ENCODE measurements around a stretch of chr19.

- RRBS = 2% methylated on average over 5 of the region's 25 CpGs
Measured at GRCh38 chr19:27793821-27794177, 1419.2 kb downstream of the UQCRFS1 start.

DNA sequence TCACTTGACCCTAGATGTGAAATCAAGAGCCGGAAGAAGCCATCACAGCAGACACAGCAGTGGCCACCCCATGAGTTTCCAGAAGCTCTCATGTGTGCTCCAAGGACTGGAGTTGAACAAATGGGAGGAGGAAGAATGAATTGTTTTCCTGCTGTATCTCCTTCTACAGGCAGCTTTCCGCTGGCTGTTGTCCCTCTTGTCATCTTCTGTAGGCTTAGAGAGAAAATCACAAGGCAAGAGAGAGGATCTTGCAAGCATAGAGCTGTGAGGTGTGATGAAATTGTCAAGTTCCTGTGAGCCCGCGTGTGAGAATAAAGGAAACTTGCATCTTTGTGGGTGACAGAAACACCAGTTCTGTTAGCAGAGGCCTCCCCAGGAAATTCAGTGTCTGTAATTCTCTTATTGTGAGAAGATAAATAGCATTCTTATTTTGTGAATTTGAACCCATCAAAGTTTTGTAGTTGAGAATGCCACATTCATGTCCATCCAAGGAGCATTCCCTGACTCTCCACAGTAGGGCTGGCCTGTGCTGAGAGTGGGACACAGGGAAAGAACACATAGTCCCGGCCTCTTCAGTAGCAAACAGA, 711.7 kb downstream of the UQCRFS1 start:
- RRBS = no CpG with 5 or more reads among the region's 5 CpGs

- RRBS = no CpG with 5 or more reads among the region's 21 CpGs
Measured at GRCh38 chr19:28608435-28609850, 604.0 kb downstream of the UQCRFS1 start.

DNA sequence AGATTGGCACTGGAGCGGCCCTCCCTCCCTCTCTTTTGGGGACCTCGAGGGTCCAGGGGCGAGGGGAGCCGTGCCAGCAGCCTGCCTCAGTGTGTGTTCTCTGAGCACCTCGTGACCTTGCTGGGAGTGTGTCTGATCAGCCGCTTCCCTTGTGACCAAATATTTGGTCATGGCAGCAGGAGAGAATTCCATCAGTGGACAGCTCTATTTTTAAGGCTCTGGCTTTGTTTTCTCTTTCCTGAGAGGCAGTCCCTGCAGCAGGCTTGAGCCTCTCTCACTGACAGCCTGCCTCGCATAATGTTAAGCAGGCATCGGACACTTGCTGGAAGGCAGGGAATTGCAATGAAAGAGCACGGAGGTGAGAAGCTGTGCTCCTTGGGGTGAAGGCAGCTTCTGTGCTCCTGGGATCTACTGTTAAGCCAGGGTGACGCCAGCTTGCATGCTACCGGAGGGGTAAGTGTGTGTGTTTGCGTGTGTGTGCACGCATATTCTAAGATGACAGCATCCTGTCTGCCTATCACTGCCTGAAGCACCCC, 329.5 kb downstream of the UQCRFS1 start:
- RRBS = no CpG with 5 or more reads among the region's 13 CpGs

DNA sequence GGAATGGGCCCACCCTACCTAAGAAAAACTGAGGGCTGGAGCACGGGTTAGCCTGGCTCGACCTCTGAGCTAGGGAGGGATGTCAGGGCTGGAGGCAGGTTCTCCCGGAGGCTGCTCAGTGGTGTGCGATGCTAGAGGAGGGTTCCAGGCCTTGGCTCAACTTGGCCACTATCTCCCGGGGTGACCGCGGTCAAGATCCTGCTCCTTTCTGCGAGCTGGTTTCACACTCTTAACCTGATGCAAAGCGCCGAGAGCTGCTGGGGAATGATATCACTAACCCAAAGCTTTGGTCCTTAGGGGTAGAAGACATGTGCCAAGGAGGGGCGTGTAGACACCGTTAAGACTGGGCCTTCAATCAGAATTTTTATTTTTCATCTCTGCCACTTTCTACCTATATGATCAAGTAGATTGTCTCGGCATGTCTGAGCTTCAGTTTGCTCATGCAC, 384 bp downstream of the POP4 start:
- RRBS = 2% methylated on average over 3 of the region's 13 CpGs

- RRBS = 93% methylated on average over 4 of the region's 24 CpGs
Measured at GRCh38 chr19:29609816-29610479, 3.9 kb downstream of the POP4 start.

DNA sequence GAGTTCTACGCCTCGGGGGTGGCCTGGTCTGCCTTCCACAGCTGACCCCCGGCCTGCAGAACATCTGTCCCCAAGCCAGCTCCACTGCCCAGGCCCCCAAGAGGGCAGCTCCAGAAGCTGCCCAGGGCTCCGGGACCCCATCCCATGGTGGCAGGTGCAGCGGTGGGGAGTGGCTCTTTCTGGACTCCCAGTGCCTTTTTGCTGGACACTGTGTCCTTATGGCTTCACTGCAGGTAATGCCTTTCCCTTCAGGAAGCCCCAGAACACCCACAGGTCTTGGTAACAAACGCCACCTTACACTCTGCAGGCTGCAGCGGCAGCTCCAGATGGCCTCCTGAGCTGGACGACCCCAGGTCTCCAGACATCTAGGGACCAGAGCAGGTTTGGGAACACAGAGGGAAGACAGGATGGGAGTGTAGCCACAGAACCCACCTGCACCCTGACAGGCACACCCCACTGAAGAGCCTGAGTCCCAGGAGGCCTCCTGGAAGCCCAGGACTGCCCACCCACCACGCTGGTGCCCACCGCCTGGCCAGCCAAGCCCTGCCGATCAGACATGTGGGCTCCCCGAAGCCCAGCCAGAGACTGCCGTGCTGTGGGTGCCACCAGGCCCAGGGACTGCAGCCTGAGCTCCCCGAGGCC, 9.5 kb downstream of the PLEKHF1 start:
- RRBS = 68% methylated on average over 2 of the region's 14 CpGs

- RRBS = 4% methylated on average over 5 of the region's 51 CpGs
Measured at GRCh38 chr19:29723916-29724750, 9.1 kb upstream of the C19orf12 start.

DNA sequence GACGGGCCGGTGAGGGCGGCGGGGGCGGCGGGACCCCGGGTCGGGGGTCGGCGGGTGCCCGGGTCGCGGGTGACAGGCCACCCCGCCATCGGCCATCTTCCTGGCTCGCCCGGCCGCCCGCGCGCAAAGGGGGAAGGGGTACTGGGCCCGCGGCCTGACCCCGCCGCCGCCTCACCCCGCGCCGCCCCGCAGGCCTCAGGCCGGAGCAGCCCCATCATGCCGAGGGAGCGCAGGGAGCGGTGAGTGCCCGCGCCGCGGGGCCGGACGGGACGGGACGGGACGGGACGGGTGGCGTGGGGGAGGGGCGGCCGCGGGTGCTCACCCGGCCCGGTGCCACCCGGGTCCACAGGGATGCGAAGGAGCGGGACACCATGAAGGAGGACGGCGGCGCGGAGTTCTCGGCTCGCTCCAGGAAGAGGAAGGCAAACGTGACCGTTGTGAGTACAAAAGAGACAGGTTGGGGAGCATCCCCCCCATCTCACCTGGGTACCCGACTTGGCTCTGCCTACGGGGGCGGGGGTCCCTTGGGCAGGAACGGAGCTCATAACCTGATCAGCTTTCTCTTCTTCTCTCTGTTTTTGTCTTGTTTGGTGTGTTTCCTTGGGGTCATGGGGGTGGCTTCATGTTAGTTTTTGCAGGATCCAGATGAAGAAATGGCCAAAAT, 681 bp downstream of the CCNE1 start:
- RRBS = 3% methylated on average over 30 of the region's 65 CpGs

- RRBS = 2% methylated on average over 1 of the region's 42 CpGs
Measured at GRCh38 chr19:29844206-29844622, 32.4 kb downstream of the CCNE1 start.

DNA sequence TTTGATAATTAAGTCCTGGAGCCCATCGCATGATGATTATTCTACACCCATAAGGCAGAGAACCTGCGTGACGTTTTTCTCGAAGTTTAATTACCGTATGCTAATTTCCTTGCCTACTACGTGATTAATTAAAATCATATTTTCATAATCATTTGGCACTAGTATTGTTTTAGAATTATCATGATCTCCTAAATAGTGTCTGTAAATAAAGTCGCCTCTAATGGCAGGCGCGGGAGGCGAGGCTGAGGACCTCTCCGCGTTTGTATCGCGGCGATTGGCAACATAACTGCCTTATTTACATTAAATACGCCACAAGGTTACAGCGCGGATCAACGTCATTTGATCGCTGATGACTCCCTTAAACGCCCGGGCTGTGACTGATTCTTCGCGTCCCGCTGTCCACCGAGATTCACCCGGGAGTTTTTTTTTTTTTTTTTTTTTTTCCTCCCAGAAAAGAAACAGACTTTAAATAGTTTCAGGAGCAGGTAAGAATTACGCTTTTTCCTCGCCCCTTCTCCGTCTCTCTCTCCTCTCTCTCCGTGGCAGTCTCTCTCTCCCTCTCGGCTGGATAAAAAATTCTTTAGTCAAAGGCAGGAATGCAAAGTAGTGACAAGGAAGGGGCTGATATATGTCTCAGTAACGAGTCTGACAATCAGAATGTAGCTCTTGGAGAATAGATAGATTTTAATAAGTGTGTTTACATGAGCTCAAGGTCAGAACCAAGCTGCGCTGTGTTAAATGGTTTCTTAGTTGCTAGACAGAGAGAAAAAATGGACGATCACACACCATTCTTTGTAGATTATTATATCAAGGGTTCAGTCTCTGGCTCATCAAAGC, 147.5 kb upstream of the ZNF536 start:
- RRBS = 22% methylated on average over 3 of the region's 35 CpGs

GRCh38 chr19:31213926-31214643, 135.2 kb downstream of the TSHZ3 start:
- RRBS = no CpG with 5 or more reads among the region's 16 CpGs

DNA sequence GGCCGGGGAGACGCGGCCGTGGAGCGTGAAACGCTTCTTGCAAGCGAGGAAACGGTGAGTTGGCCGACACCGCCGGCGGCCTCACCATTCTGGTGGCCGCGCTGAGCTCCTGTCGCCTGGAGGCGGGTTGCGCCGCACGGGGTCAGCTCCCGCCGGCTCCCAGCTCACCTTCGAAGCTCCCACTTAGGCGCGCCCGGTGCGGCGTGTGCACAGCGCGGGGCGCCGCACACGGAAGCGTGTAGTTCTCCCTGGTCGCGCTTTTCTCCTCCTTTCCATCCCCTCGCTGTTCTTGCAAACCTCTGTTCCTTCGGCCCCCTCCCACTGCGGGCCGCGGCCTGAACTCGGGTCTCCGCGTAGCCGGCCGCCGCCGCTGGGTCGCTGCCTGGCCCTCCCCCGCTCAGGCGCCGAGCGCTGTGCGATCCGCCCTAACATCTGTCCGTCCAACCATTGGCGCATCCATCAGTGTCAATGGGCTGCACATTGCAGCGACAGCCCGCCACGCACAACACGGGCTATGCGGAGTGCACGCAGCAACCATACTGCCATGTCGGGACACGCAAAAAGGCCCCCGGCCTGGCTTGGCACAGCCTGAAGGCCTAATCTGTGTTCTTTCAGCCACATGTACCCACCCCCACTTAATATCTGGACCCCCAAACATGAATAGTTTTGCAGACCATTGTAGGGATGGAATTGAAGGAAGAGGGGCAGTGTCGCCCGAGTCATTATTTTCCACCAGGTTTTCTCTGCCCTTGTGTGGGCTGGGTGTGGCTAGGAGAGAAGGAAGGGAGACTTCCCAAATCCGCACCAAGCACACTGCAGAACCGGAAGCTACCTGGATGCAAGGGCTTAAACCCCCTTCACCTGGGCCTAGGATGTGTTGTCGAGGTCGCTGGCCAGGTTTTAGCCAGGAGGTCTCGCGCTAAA, 2.6 kb upstream of the TSHZ3 start:
- RRBS = 2% methylated on average over 24 of the region's 73 CpGs

DNA sequence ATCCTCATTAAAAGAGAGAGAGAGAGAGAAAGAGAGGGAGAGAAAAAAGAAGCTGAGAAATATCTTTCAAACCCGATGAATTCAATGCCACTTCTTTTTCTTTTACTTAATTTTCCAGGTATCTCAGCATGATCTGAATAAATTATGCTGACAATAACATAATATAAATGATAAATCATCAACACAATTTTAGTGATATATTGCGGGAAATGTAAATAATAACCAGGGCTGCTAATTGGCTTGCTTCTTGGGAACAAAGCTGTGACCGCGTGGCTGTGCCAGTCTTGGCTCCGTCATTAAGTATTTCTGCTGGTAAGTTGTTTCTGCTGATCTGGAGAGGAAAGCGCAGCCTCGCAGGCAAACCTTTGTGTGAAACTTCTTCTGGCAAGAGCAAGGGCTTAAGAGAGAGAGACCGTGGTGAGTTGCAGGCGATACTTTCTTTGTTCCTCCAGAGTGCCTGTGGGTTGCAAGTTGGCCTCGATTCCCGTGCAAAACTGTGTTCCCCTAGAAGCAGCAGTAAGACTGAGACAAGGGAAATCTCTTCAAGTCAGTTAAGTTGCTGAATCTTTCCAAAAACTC, 489.1 kb upstream of the TSHZ3 start:
- RRBS = no CpG with 5 or more reads among the region's 11 CpGs

DNA sequence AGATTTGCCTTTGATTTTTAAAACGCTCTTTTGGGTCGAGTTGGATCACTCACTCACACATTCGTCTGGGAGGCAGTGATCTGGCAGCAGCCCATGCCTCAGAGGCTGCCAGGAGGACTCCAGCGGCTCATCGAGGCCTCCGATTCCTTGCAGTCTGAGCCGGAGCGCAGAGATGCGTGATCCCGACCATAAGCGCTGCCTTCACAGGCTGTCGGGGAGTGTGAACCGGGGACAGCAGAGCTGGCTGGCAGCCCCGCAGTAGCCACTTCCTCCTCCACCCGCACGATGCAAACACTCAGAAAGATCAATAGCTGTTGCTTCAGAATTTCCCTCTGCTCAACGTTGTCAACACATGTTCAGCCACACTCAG, 35.5 kb upstream of the ZNF507 start:
- RRBS = 86% methylated on average over 7 of the region's 17 CpGs

- RRBS = no CpG with 5 or more reads among the region's 6 CpGs
Measured at GRCh38 chr19:32374968-32375590, 29.7 kb downstream of the ZNF507 start.

DNA sequence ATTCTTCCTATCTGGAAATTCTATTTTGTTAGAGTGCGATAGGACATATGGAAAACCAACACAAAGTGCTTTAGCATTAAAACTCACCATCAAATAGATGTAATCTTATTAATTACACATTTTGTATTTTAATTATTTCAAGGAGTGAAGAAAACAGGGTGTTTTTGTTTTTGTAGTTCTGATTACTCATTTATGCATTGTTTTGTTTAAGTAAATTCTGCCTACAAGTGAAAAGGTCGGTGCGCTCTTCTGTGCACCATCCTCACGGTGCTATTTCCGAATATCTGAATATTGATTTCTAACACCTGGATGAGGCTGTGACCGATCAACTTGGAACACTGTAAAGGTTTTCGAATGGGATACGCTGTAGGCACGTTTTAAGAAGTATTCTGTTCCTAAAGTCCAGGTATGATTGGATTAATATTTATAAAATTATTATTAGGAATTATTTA, 21.3 kb upstream of the DPY19L3 start:
- RRBS = no CpG with 5 or more reads among the region's 9 CpGs

DNA sequence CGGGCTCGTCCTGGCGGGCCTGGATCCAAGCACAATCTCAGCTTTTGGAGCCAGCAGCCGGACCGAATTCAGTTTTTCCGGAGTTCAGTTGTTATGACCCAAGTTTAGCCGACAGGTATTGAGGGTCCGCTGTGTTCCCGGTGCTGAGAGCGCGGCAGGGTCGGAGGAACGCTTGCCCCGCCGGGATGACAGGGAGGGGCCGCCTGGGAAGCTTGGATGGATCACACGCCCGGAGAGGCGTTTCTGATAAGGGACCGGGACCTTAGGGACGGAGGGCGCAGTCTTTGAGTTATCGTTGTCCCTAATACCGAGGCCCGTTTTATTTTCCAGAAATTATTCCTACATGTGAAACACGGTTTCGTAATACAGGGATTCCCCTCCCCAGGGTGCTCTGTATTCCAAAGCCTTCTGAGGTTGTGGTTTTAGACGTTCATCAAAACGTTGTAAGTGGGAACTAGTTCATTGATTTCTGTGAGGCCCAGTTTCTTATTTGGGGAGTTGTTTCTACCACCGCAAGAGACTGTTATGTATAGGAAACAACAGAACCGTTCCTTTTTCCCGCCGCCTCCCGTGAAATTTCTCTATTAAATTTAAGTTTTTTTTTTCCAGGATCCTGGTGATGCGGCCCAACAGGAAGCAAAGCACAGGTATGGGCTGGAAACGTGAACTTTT, 732 bp downstream of the PDCD5 start:
- RRBS = 2% methylated on average over 12 of the region's 36 CpGs

DNA sequence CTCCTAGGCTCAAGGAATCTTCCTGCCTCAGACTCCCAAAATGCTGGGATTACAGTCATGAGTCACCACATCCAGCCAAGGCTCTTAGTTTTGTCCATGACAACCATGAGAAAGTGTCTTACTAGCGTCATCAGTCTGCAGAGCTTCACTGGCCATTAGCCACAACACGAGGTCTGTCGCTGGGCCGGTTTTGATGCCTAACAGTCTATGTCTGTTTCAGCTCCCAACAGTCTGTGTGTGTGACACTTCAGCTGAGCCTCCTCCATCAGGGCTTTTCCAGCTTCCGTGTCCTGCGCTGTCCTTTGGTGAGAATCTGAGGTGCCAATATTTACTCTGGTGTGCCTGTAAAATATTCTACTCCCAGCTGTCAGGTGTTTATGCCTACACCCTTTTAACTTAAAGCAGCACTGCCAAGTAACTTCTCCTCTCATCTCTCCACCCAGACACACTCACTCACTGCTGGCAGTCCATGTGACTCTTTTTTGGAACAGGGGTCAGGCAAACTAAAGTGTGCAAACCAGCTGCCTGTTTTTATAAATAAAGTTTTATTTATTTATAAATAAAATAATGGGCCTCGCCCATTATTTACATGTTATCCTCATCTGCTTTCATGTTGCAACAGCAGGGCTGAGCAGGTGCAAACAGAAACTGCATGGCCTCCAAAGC, 47.4 kb downstream of the CEP89 start:
- RRBS = no CpG with 5 or more reads among the region's 7 CpGs